Peripheral blood mononuclear cell (primary cell): ENCODE measurements around a stretch of chr15.

GRCh38 chr15:96244675-96245248, 85.7 kb upstream of the NR2F2 start:
- PRO-cap, 8 experiments, result no peak in any of the 8 experiments

GRCh38 chr15:96317111-96317598, 13.3 kb upstream of the NR2F2 start:
- PRO-cap, 8 experiments, result no peak in any of the 8 experiments

DNA sequence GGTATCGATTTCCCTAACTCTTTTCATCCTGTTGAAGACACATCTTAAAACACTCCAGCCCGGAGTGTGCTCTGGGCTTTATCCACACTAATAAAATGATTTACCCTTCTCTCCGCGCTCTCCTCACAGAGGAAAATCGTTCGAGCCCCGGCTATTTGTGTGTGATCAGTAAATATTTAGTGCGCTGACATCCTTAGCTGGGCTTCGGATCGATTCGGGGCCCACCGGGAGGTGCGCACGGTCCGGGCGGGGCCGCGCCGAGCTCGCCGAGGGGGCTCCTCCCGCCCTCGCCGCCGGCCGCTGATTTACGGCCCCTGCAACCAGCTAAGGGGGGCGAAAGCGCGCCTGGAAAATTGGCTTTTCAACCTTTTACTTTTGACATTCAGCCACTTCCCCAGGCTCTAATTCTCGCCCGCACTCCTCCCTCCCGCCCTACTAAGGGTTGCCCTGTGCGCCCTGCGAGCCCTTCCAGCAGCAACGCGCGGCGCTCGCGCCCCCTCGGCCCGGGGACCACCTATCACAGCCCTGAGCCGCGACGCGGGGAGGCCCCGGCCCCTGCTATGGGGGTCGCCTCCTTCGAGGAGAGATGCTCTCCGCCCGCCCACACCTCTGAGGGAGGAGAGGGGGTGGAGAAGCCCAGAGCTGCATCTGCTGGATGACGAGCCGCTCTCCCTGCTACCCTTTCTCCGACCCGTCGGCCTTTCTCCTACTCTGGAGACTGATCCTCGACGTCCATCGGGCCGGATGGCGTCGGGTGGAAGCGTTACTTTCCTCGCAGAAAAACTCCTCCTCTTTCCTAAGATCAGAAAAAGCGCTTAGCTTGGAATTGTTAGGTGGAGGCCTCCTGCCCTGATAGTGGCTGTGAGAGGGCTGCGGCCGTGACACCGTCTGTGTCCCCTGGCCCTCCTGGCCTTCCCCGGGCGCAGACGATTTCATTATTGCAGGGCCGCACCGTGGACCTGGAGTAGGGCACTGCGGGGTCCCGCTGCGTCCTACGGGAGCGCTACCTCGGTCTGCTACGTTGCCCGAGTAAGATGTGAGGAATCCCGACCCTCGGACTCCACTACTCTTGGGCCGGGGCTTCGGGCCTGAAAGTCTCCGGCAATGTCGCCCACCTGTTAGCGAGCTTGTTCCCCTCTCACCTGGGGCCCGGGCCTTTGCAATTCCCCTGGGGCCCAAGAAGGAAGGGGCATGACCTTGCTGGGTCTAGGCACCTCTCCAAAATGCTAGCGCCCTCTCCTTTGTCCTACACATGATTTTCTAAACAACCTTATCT, 7.6 kb upstream of the NR2F2 start:
- PRO-cap, 8 experiments, result no peak in any of the 8 experiments

GRCh38 chr15:96332976-96334030, 2.8 kb downstream of the NR2F2 start:
- PRO-cap, 8 experiments, result peak in 1 of 8 experiments; most common minus-strand start chr15:96333045 (in 1)

- PRO-cap, 8 experiments, result no peak in any of the 8 experiments
Observed at GRCh38 chr15:96335847-96336630, 5.5 kb downstream of the NR2F2 start.

- PRO-cap, 8 experiments, result no peak in any of the 8 experiments
Observed at GRCh38 chr15:96336911-96337795, 6.7 kb downstream of the NR2F2 start.

- PRO-cap, 8 experiments, result no peak in any of the 8 experiments
Observed at GRCh38 chr15:96338724-96339139, 8.2 kb downstream of the NR2F2 start.

DNA sequence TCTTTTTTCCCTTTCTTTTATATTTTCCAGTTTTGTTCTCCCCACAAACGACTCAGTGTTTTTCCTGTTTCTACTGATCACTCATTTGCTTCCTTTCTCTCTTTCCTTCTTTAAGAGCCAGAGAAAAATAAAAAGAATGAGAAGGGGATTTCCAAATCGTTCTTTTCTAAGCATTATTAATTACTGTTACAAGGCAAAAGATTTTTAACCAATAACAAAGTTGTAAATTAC, 19.7 kb downstream of the NR2F2 start:
- PRO-cap, 8 experiments, result no peak in any of the 8 experiments

DNA sequence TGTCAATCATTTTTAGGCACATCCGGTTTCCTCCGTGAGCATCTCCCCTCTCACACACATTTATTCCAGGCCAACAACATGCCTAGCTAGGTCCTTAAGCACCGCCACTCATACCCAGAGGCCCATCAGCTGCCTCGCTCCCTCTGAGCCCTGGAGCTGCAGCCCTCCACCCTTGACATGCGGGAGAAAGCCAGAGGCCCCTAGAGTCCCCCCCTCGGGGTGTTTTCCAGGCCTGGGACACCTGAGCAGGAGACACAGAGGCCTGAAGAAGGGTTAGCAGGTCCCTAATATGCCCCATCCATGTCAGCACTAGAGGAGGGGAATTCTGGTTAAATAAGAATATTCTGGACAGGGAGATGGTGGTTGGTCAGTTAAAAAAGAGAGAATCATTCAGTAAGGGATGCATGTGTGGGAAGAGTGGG, 22.3 kb downstream of the NR2F2 start:
- PRO-cap, 8 experiments, result no peak in any of the 8 experiments

- PRO-cap, 8 experiments, result no peak in any of the 8 experiments
Observed at GRCh38 chr15:96359004-96359651, 28.6 kb downstream of the NR2F2 start.

DNA sequence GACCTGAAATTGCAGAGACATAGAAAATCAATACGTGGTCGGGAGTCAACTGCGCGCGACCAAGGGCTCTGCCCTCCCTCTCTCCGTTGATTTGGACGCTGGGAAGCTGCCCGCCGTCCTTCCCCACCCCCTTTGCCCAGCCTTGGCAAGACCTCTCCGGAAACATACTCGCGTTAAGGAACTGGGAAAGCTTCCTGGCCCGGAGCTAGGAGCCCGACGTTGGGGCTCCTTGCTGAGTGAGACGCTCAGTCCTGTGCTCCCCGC, 37.7 kb downstream of the NR2F2 start:
- PRO-cap, 8 experiments, result no peak in any of the 8 experiments

DNA sequence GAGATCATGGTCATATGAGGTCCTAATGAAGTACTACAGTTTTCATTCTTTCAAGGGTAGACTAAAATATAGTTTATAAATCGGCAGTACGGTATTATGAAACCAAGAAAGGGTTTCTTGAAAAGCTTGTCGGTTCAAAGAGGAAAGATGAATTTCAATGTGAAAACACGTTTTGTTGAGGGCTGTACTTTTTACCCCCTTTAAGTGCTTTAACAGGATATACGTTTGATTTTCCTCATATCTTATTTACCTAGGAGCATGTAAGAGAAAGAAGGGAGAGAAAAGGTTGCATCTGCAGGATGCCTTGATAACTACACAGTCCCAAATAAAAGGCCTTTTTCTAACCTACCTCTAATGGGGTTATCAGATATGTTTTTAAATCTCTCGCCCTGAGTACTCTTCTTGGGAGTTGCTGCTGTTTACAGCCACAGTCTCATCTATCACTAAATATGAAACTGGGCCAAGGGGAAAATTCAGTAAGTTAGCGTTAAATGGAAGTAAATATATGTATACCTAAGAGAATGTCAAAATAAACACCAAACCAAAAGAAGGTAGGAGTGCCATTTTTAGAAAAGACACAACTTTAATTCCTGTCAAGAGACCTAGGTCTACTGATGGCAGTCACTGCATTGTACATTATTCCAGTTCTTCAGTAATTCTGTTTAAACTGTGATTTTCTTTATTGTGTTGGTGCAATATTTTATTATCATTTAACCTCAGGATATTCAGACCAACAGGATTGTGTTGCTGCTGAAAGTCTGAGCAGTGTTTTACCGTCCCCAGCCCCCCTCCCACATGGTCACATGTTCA, 11.4 kb downstream of the ARRDC4 start:
- PRO-cap, 8 experiments, result no peak in any of the 8 experiments

DNA sequence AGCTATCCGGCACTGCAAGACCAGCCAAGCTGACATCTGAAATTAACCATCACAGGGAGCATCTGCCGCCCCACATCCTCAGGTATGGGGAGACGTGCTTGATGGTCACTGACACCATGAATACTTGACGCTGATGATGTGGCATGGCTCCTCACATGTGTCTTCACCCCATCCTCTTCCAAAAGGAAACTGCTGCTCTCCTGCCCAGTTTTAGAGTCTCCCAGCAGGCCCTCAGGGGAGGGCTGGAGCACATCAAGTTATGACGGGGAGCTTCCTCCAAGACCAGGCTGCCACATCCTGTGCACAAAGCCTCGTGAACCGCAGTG, 199.5 kb downstream of the ARRDC4 start:
- PRO-cap, 8 experiments, result peak in 2 of 8 experiments; most common minus-strand start position 184 of the sequence (in 2)

GRCh38 chr15:98514188-98514579, 134.2 kb upstream of the IGF1R start:
- PRO-cap, 8 experiments, result no peak in any of the 8 experiments

DNA sequence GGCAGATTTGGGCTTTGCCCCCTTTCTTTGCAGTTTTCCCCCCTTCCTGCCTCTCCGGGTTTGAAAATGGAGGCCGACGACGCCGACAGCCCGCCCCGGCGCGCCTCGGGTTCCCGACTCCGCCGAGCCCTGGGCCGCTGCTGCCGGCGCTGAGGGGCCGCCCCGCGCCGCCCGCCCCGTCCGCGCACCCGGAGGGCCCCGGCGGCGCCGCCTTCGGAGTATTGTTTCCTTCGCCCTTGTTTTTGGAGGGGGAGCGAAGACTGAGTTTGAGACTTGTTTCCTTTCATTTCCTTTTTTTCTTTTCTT, 831 bp downstream of the IGF1R start:
- PRO-cap, 8 experiments, result peak in 3 of 8 experiments; most common minus-strand start position 121 of the sequence (in 2)

DNA sequence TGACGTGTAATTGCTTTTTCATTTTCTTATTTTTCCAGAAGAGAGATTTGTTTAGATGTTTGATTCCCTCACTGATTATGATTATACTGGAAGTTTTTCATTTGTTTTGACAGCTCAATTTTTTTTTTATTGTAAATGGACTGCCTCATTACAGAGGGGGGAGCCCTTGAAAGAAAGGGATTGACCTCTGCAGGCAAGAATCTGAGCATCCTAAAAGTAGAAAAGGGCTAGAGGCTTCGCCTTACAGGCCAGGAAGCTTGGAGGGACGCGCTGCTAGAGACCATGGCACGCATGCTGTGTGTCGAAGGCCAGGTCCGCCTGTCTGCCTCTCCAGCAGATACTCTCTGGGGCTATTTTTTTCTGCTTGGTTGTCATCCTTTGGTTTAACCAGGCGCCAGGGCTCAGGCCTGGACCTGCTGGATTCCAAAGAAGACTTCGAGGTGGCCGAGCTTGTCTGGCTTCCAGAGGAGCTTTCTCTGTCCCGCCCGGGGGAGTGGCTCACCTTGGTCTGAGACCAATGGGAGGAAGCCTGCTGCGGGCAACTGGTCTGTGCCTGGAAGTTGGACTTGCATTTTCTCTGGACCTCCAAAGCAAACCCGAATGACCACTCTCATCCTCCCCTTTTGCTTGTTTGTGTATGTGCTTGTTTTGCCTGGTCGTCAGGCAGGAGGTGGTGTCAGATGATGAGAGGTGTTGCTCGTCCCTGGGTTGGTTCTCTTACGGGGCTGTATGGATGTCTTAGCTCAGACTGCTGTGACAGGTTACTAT, 19.1 kb downstream of the IGF1R start:
- PRO-cap, 8 experiments, result no peak in any of the 8 experiments

- PRO-cap, 8 experiments, result no peak in any of the 8 experiments
Observed at GRCh38 chr15:98714148-98714618, 65.8 kb downstream of the IGF1R start.

GRCh38 chr15:98770427-98771079, 122.2 kb downstream of the IGF1R start:
- PRO-cap, 8 experiments, result no peak in any of the 8 experiments

DNA sequence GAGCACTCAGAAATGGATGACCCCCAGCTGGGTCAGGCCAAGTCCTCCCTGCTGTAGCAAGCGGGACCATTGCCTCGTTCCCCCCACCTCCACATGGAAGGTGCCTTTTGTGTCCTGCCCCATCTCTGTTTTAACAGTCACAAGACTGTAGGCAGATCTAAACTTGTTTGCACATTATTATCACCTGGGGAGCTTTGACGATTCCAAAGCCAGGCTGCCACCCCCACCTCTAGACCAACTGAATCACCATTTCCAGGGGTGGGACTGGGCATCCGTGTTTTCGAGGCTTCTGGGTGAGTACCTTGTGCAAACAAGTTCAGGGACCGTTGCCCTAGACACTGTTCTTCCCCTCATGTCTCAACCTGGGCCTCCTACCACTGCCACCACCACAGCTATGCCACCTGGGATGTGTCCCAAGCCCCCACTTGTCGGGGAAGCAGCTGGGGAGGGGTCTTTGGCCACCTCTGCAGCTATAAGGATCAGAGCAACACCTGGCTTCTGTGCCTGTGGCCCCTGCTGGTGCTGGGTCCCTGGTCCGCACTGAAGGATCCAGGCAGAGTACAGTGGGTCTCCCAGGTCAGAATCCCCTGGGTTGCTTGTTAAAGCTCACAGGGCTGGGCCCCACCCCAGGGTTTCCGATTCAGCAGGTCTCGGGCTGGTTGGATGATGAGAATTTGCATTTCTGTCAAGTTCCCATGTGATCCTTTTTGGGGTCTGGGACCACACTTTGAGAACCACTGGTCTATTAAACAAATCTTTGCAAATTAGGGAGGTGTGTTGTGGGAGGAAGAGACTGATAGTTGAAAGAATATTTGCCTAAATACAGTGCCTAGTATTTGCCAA, 127.0 kb downstream of the IGF1R start:
- PRO-cap, 8 experiments, result no peak in any of the 8 experiments

GRCh38 chr15:98778919-98779345, 130.6 kb downstream of the IGF1R start:
- PRO-cap, 8 experiments, result no peak in any of the 8 experiments